Foreskin keratinocyte (primary cell): ENCODE measurements around a stretch of chr21.

- RAMPAGE, total RNA: no peak
Measured at GRCh38 chr21:34669996-34670736, 1.4 kb downstream of the CLIC6 start.

DNA sequence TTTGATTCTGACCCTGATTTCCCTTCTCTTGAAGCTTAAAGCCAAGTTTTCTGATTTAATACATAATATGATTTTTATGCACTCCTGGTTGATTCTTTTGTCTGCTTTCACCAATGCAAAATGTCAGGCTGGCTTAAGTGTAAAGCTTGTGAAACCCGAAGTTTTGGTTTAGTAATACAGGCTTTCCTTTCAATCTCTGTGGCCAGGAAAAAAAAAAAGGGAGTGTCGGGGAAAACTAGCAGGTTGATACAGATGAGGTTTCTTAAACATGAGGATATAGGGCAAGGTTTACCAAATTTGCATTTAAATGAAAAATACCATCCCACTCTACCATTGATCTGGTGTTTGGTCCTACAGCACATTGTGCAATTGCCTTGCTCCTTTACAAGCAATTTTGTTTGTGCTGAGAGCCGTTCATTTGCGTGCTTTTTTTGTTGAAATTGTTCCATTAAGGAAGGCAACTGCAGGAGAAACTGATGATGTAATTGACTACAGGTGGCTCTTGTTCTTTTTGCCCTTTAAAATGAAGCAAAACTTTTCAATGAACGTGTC, 22.6 kb downstream of the CLIC6 start:
- RAMPAGE, total RNA: no peak

- RAMPAGE, total RNA: no peak
Measured at GRCh38 chr21:34791792-34792072, 122.9 kb downstream of the CLIC6 start.

DNA sequence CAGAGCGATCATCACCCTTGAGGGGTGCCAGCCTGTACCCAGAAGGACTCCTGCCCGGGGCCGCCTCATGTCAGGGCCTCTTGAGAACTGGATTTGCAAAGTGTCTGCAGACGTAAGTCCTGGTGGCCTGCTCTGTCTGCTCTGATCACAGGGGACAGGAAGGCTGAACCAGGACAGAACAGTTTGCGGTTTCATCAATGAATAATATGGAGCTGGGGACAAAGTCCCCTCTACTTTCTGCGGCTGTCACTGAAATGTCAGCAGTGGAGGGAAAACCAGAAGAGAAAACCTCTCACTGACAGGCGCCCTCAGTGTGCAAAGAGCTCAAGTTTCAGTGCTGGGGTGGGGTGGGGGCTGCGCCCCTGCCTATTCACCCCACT, 149.0 kb downstream of the CLIC6 start:
- RAMPAGE, total RNA: no peak

DNA sequence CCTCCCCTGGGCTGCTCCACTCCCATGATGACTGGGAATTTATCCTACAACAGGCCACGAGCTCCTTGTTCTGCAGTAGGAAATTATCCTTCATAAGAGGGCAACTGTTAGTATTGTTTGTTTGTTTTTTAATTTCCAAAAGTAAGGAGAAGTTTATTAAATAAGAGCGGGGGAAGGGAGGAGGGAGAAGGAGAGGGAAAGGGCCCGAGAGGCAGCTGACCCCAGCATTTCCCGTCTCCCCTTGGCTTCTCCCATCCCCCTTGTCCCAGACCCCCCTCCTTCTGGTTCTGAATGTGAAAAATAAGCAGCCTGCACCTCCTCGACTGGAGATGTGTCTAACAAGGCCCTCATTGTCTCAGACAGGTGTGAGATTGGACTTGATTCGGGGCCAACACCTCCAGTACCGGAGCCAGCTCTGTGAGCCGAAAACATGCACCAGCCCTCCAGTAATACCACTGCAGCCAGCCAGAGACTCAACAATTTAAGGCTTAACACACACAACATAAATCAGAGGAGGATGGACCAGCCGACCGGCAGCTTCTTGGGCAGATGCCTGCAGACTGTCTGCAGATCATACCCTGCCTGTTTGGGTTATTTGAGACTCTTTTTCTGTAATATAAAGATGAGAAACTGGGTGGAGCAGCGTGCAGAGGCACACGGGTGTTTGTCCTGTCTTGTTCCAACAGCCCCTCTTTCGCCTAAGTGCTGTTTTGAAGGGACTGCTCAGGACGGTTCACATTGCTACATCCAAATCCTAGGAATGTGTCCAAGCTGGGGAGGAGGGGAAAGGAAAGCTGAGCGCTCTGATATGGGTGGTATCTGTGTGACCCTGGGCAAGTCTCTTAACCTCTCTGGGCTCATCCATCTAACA, 149.6 kb downstream of the CLIC6 start:
- RAMPAGE, total RNA: no peak

DNA sequence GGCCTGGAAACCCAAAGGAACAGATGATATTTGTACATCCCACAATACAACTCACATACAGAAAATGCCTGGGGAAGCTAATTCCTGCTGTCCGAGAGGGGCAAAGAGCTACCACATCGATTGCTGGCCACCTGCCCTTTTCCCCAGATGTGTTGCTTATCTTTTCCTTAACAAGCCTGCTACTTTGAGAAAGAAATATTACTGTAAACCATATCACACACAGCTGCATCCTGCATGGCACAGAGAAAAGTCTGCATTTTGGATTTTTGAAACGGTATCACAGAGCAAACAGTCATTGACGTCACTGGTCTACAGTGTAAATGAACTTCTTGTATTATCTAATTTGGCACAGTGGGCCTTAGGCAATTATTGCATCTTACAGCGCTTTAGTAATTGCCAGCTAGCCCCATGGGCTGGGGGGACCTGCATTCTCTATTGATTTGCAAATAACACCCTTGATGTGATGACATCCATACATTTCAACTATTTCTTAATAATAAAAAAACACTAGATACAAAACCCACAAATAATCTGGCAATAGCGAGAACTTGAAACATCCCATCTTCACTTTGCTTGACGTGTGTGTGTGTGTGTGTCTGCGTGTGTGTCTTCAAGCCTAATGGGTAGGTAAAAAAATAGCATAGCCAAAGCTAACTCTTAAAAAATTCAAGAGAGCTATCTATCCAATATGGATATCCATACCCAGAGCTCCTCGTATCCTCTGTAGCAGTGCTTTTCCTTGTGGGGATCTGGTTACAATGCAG, 164.8 kb downstream of the CLIC6 start:
- RAMPAGE, total RNA: no peak

DNA sequence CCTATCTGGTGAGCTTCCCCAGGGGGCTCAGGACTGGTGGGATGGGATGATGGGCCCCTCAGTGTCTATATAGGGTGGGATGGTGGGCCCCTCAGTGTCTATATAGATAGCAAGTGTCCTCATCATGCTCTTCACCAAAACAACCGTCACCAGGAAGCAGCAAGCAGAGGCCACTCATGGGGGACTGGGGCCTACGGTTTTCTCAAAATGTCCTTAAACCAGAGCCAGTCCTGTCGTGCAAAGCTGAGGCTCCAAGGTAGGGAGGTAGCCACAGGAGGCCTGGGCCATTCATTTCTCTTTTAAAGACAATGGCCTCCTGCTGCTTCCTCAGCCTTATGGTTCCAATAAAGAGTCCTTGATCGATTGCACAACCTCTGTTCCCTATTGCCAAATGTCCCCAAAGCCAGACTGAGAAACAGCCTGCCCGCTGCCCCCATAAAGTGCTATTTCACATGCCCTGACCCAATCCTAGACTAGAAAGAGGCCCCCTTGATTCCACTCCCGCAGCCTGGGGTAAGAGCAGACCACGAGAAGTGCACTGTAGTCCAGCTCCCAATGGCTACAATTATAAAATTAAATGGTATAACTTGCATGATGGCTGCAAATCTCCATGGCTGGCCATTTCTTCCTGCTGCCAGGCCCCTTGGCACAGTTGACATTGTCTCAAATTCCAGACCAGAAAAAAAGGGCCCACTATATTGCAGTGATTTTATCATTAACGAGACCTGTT, 166.7 kb downstream of the CLIC6 start:
- RAMPAGE, total RNA: no peak

DNA sequence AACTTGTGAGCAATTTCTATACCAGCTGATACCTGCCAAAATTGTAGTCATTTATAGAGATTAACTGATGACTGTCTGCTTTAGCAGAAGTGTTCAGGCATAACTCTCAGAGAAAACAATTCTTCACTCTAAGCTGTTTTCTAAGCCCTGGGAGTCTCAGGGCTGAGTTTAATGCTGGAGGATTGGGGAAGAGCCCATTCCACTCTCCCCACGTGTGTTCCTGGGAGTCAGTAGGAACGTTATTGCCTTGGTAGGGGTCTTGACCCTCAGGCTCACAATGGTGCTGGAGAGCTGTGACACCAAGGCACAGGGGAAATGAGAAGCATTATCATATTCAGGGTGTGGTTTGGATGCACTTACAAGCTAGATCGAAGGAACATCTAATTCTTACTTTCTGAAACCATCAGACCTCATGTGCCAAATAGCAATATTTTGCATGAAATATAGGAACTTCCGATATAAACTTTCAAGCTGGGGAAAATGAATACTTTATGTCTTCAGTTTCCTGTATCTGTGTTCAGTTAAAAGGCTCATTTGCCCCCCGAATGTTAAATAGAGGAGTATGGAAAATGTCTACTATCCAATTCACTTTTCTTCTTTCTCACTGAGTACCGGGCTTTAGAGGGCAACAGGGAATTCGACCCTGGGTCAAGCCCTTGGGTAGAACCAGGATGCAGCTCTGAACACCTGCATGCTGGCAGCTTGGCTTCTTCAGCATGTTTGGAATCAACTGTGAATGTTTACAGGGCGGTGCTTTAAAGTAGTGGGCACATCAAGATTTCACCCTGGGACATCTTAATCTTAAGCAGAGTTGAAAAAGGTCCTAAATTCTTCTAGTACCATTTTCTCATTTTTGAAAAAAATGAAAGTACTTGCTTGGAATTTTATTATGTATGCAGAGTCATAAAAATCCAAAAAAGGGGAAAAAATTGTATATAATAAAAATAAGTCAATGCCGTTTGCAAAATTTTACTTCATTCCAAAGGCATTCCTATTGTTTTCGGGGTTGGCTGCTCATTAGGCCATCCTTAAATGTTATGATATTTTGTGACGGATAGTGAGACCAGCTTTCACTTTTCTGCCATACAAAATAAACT, 168.6 kb downstream of the CLIC6 start:
- RAMPAGE, total RNA: no peak

GRCh38 chr21:34861366-34862162, 187.5 kb downstream of the RUNX1 start:
- RAMPAGE, total RNA: no peak

GRCh38 chr21:34870906-34871820, 177.9 kb downstream of the RUNX1 start:
- RAMPAGE, total RNA: no peak

DNA sequence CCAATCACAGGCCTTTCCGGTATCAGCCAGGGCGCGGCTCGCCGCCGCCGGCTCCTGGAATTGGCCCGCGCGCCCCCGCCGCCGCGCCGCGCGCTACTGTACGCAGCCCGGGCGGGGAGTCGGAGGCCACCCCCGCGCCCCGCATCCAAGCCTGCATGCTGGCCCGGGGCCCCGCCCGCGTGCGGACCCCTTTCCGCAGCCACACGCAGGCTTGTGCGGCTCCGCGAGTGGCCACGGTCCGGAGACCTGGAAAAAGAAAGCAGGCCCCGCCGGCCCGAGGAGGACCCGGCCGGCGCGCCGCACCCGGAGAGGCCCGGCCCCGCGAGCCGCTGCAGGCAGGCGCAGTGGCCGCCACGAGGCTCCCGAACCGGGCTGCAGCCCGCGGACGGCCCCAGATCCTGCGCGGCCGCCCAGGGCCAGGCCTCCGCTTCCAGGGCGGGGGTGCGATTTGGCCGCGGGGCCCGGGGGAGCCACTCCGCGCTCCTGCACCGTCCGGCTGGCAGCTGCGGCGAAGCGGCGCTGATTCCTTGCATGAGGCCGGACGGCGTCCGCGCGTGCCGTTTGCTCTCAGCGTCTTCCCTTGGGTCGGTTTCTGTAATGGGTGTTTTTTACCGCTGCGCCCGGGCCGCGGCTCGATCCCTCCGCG, 160.2 kb downstream of the RUNX1 start:
- RAMPAGE, total RNA: no peak

DNA sequence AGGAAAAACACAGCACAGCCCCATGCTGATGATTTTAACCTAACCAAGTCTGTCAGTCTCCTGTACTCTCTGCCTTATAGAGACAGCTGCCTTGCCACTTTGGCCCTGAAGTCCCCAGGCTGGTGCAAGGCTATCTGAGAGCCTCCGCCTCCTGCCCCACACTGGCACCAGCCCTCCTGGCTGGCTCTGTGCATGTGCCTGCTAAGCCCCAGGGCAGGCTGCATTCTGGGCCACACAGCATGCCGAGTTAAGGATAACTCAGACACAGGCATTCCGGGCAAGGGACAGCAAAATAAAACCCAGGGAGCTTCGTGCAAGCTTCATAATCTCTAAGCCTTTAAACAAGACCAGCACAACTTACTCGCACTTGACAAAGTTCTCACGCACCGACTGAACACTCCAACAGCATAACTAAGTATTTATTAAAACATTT, 871 bp downstream of the RUNX1 start:
- RAMPAGE, total RNA: no peak

- RAMPAGE, total RNA: no peak
Measured at GRCh38 chr21:35226247-35226738, 177.2 kb upstream of the RUNX1 start.

- RAMPAGE, total RNA: no peak
Measured at GRCh38 chr21:35273337-35273837, 224.3 kb upstream of the RUNX1 start.

DNA sequence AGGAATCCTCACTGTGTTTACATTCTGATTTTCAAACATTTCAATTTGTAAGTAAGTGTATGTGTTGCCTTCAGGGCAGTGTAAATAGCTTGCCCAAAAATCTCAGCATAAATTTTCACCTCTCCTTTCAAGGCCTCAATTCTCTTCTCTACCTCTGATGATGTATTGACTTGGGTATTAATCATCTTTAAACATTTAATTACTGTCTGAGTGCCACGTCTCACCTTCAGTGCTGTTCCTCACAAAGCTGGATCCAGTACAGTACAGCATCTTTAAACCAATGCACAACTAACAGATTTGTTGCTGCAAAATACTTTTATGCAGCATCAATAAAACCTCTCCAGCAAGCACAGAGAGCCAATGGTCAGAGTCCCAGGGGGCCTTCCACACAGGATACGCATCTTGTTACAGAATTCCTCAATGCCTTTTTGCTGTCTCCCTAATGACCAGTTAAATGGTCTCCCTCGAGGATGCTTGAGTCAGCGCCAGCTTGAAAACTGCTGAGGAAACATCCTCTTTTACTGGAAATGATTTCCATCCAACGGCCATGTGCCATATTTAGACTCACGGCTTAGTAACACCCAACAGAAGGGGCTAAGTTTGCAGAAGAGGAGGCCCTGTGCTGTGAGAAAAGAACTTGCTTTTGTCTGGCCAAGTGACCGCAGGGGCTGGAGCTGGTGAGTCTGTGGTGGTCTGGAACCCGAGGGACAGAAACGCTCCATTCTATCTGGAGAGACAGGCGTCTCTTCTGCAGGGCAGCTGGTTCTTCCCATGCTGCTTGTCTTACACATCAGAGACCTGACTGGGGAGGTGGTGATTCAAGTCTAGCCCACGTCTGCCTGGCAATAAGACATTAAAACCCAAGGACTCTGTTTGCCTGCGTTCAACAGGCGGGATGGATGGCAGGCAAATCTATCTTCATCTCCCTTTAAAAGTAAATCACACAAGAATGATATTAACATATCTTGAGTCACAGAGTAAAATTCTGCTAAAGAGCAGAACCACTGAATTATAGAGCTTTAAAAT, 496.4 kb downstream of the SETD4 start:
- RAMPAGE, total RNA: no peak

DNA sequence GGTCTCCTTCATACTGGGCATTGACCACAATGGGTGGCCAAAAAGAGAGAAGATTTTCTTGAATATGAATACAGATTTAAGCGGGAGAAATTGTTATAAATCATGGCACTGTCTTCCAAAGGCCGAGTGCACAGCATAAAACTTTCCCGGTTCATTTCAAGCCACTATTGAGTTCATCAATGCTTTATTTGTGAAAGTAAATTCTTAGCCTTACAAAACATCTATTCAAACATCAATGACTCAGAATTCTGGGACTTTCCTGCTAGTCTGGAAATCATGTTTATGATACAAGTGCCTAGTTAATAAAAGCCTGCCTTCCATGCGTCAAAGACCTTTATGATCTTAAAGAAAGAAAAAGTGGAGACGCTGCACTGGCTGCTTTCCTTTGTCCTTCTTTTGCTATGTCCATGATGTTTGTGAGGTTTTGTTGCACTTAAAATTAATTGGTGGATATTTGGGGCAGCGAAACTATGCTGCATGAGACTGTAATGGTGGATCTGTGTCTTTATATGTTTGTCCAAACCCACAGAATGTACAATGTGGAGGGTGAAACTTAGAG, 137.7 kb downstream of the SETD4 start:
- RAMPAGE, total RNA: no peak

GRCh38 chr21:36072387-36072780, 2.6 kb downstream of the CBR1 start:
- RAMPAGE, total RNA: no peak

DNA sequence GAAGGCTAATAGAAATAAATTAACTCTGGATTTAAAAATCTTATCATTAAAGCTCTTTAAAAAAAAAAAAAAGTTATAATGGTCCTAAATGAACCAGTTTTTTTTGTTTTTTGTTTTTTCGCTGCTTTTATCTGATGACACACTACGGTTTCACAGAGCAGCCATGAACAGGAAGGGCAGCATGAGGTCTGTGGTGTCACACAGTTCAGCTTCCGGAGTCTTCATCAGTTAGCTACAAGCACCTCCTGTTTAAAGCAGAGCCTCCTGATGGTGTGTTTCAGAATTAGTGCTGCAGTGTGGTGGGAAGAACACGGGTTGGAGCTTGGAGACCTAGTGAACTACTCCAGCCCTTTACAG, 17.2 kb downstream of the DOP1B start:
- RAMPAGE, total RNA: no peak

DNA sequence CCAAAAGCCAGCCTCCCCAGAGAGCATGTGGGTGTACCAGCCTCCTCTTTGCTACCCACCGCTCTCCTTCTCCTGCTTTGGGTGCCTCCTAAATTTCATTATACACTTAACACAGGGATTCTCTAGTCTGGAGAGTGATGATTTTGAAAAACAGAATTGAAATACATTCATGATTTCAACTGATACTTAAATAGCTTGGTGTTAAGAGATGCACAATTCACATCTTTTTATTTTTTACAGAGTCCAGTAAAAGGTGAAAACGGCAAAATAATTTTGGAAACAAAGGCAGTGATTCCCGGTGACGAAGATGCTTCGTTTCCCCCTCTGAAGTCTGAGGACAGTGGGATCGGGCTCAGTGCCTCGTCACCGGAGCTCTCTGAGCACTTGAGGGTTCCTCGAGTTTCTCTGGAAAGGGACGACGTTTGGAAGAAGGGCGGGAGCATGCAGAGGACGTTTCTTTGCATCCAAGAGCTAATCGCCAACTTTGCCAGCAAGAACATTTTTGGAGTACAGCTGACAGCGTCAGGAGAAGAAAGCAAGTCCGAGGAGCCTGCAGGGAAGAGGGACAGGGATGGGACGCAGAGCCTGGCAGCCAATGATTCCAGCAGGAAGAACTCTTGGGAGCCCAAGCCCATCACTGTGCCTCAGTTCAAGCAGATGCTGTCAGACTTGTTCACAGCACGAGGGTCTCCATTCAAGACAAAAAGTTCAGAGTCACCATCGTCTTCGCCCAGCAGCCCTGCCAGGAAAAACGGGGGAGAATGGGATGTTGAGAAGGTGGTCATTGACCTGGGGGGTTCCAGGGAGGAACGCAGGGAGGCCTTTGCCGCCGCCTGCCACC, 73.8 kb downstream of the DOP1B start:
- RAMPAGE, total RNA: no peak

- RAMPAGE, total RNA: no peak
Measured at GRCh38 chr21:36428395-36429132, 43.4 kb downstream of the CHAF1B start.